ENCODE measurements around the genes EOGT and MDFIC2.

DNA sequence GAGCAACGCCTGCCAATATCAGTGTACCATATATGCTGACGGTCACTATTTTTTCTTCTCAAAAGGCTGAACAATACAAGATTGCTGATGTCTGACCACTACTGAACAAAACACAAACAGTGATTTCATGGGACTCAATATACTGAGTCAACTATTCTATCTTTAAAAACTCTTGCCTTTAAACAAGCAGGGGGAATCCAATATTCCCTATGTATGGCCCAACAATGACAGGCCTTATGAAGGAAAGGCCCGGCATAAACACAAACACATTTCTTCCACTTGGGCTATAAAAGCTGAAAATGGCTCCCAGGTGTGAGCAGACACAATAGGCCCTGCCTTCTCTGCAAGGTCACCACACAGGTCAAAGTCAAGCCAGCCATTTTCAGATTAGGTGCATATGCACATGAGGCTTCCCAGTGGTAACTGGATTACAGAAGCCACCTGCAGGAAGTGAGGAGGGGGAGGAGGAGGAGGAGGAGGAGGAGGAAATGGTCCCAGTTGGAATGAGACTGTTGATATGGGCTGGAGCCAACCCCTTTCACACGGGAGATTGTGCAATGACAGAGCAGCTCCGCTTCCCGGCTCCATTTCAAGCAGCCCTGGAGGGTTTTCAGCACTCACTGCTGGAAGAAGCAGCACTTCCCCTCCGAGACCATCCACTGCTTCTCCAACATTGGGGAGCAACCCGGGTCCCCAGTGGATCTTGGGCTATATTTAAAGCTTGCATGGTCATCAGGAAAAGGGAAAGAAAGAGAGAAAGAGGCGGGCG is 58.6 kb downstream of the LRIG1 start:
- RRBS = no CpG with 5 or more reads among the region's 10 CpGs

- RRBS = no CpG with 5 or more reads among the region's 3 CpGs
These were observed 3.2 kb downstream of the LRIG1 start for GRCh38 chr3:66497605-66497985.

- RRBS = 4% methylated on average over 7 of the region's 34 CpGs
These were observed 519 bp upstream of the KBTBD8 start for GRCh38 chr3:66997368-66998208.

DNA sequence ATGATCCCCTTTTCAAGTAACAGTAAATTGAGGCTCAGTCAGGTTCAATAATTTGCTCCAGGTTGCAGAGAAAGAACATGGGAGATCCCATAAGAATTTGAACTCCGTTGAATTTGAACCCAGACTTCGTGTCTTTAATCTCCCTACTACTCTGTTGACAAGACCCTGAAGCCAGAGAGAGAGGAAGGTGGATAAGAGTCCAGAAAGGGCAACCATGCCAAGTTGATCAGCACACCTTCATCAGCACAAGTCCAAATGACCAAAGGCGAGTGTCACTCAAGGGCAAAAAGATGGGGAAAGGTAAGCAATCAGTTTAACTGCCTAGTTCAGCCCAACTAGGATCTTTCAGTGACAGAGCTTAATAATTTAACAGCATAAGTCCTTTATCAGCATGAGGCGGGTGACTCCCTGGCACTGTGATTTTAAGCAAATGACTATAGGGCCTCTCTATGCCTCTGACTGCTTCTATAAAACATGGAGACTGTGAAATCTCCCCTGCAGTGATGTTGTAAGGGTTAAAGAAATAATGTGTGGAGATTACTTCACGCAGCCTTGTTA is 6.2 kb downstream of the SUCLG2 start:
- RRBS = no CpG with 5 or more reads among the region's 5 CpGs

DNA sequence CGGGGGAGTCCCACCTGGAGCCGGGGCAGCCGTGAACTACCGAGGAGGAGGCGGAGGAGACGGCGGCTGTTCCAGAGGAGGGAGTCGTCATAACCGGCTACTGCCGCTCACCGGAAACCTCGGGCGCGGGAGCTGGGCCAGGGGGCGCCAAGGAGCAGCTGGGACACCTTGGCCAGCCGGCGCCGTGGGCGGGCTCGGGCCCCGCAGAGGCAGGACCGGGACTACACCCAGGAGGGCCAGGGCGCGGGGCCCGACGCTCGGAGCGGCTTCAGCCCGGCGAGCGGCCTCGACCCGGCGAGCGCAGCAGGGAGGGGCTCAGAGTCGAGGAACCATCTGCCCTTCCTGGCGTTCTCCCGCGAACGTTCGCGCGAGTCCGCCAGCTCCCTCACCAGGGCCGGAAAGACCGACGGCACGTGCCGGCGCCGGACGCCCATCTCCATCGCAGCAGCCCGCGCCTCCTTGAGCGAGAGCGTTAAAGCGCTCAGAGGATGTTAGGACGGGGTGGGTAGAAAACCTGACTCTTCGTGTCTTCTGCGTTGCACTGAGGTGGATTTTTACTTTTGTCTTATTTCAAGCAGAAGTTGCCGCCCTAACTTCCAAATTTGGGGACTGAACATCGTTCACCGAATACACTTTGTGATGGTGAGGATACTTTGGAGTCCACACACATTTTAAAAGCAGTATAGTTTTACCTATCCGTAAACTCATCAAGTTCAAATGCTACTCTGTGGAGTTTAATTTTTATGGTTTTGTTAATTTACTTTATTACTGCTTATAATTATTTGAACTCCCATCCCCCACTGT is at the start of gene EOGT:
EOGT (minus strand) TSS at position 125 of the 804 bp plus-strand sequence.
- RRBS = 2% methylated on average over 33 of the region's 65 CpGs

DNA sequence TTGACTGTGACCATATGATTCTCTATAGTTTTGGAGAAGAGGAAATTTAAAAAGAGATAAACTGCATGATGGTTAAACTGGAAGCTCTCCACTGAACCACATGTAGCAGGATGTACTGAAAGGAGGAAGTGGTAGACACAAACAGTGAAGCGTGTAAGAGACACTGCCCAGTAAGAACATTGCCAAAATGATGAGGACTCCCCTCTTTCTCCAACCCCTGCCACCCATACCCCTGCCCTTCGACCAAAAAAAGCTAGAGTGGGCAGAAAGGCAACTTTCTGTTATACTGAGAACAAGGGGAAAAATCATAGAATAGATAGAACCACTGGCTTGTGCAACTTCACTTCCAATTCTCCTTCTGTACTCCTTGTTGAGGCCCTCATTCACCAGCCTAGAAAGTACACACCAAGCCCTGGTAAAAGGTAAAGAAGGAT is 6.4 kb upstream of the TMF1 start:
- RRBS = no CpG with 5 or more reads among the region's 2 CpGs

- RRBS = no CpG with 5 or more reads among the region's 11 CpGs
These were observed 65.1 kb downstream of the FRMD4B start for GRCh38 chr3:69320576-69321497.

GRCh38 chr3:69353126-69354182 is 32.4 kb downstream of the FRMD4B start:
- RRBS = no CpG with 5 or more reads among the region's 21 CpGs

DNA sequence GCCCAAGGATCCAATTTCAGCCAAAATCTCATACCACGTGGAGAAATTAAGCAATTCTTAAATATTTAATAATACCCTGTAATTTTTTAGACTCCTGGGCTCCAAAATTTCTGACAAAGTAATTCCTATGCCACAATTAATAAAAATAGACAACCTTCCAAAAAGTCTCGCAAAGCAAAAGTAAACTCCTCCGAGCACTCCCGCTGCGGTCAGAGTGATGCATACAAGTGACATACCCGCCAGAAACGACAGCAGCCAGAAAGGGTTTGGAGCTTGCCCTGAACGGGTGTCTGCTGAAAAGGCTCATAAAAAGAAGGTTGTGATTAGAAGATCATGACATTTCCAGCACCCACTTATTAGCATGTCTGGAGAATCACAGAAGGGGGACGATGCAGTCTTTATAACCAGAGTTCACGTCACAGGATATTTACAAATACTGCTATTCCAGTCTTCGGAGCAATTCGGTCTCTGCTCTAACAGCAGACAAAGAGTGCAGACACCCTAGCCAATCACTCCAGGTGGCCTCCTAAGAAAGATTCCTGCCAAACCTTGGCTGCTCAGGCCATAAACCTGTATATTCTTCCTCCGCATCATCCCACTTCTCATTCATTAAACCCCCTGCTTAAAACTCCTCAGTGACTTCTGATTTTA is 59.1 kb upstream of the FRMD4B start:
- RRBS = no CpG with 5 or more reads among the region's 13 CpGs

DNA sequence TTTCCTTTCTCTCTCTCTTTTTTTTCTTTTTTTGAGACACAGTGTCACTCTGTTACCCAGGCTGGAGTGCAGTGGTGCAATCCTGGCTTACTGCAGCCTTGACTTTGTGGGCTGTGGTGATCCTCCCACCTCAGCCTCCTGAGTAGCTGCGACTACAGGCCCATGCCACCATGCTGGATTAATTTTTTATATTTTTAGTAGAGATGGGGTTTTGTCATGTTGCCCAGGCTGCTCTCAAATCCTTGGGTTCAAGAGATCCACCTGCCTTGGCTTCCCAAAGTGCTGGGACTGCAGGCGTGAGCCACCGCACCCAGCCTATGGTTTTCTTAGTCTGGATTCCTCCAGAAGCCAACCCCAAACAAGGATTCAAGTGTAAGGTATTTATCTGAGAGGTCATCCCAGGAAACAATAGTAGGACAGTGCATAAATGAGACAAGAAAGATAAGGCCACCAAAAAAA is 142.5 kb upstream of the FRMD4B start:
- RRBS = no CpG with 5 or more reads among the region's 3 CpGs

DNA sequence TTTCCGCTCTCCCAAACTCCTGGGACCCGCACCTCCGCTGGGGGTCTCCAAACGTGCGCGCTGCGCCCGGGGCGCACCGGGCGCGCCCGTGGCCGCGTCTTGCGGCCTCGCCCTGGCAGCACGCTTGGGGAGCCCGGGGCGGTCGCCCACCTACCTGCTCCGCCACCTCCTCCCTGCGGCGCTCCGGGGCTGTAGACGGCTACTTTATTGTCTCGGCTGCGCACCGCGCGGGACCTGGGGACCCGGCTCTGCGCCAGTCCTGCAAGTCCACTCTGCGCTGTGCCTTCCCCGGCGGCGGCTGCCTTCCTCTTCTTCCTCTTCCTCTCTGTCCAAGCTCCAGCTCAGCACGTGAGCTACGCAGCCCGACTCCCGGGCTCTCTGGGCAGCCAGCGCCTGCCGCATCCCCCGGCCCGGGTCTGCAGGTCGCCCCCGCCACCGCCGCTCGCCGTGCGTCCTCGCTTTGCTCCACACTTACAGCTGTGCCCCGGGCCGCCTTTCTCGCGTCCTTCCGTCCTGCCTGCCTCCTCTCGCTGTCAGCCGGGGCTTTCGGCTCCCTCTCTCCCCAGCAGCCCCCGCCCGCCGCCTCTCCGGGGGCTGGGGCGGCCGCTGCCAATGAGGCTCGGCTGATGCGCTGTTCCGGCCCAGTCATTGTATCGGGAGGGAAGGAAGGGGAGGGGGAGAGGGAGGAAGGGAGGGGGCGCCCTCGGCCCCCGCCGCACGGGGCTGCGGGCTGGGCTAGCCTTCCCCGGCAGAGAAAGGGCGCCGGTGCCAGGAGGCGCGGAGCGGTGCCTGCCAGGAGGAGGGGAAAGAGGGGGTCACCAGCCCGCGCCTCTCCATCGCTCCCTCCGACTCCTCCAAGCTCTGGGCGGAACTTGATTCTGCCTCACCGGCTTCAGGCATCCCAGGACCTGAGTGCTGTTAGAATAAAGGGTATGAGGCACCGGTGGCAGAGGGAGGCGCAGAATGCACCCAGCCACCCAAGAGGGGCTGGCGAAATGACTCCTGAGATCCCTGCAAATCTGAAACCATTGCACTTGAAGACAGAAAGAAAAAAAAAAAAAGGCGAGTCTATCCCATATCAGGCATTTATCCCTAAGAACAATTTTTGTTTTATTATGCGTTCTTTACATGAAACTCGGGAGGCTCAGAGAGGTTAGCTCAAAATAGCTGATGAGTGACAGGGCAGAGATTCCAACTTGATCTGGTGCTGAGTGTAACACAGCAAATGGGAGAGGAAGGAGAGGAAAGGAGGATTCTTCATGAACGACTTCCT is 156.6 kb upstream of the FRMD4B start:
- RRBS = 4% methylated on average over 59 of the region's 96 CpGs

GRCh38 chr3:70290300-70290845 is 22.1 kb downstream of the MDFIC2 start:
- RRBS = no CpG with 5 or more reads among the region's 19 CpGs

- RRBS = no CpG with 5 or more reads among the region's 3 CpGs
These were observed at the start of gene MDFIC2 for GRCh38 chr3:70312585-70312806. MDFIC2 (minus strand) TSS chr3:70312638.

GRCh38 chr3:70832298-70832772 is 519.9 kb upstream of the MDFIC2 start:
- RRBS = no CpG with 5 or more reads among the region's 3 CpGs

GRCh38 chr3:70956061-70956541 is 627.4 kb downstream of the FOXP1 start:
- RRBS = no CpG with 5 or more reads among the region's 6 CpGs

- RRBS = no CpG with 5 or more reads among the region's 12 CpGs
These were observed 599.2 kb downstream of the FOXP1 start for GRCh38 chr3:70984161-70984980.

DNA sequence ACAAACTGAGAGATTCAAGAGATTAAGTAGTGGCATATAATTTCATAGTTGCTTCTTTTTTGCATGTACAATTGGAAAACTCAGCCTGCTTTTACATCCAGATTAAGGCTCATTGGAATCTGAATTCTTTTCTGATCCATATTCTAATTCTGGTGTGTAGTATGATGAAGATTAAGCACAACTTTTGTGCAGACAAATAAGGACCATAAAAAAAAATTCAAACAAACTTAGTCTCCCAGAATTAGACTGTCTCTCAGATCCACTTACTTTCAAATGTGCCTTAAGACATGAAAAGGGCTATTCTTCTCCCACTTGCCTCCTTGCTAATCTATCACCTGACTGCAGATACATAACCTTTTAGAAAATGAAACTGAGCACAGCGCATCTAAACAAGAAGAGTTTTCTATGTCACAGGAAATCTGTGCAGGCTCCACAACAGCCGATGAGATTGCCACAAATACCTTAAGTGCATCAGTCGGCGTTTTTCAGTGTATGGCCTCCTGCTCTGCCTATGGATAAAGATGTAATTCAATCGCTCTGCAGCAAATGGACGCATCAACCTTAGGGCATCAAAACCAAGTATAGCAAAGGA is 544.3 kb downstream of the FOXP1 start:
- RRBS = no CpG with 5 or more reads among the region's 6 CpGs

DNA sequence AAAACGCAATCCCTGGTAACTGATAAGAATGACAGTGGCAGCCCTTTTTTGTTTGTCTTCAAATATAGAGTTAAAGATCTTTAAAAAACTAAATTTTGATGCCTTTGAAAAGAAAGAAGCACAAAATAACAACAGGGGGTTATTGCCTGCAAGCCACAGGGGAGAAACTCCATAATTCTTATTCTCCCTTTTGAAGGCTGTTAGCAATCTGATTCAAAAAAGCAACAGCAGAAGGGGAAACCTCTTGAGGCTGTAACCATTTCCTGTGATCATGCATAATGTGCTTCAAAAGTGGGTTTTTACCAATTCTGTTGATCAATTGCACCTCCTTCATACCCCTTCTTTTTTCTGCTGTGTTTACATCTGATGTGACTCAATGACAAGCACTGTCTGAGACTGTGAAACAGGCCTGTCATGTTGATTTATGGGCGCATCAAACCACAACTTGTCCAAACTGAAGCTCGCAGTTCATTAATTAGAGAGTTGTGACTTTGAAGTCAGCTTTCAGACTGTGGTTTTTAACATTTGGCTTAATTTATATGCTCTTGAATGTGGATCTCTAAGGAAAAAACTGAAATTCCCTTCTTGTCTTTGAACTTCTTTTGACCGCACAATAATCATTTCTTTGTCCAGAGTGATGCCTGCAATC is 533.0 kb downstream of the FOXP1 start:
- RRBS = no CpG with 5 or more reads among the region's 4 CpGs

DNA sequence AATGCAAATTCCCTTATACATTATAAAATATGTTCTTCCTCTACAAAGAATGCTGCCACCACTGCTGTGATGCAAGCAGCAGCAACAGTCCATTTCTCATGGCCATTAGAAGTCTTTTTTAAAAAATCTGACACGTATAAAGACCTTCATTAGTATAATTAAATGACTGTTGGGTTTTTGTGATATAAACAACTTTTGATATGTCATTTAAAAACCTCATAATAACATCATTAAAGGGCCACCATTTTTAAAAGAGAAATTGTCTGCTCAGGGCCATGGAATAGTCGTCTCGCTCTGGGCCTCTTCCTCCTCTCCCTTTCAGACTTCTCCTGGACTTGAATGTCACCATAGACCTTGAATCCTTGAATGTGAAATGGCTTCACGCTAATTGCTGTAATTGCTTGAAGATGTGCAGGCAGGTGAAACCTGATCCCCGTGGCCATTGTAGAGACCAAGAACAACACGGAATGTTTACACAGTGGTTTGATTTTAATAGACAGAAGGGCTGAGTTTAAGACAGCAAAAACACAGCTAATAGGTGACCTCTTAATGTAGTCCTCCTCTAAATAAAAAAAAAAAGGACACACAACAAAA is 450.3 kb downstream of the FOXP1 start:
- RRBS = no CpG with 5 or more reads among the region's 6 CpGs

DNA sequence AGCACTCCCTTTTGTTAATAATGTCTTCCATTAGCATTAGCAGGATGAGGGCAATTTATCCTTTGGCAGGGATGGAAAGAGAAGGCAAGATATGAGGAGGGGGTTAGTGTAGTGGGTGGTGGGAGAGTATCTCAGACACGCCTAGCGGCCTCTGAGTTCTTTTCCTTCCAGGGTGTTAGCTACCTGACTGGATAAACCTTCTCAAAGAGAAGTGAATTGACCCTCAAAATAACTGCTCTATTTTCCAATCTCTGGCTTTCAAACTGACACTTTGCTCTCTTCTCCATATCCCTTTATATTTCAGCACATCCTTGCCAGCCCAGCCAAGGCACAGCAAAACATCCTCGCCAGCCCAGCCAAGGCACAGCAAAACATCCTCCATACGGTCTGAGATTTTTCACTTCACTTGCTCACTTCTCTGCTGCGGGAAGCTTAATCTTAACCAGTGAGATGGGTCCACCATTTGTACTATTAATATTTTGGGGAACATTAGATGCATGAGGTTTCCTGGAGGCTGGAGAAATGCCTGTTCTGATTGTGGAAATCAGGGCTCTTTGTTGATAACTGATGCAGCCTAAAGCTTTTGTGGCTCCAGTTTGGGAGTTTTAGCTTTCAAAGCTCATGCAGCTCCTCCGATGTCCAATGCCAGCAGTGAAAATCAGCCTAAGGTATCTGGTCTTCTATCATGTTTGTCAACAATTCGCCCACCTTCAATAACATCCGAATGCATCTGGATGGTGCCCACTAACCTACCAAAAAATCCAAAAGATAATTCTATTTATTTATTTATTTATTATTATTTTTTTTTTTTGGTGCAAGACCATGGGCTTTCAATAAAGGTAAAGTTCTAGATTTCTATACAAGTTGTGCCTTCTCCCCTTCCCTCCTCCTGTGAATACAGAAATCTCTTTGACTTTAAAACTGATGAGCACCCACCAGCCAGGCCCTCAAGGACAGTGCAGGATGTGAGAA is 446.2 kb downstream of the FOXP1 start:
- RRBS = no CpG with 5 or more reads among the region's 8 CpGs